Subcutaneous preadipocyte (primary cell): Measurements from ENCODE around the genes PSMD14, IFIH1, GRB14 and SCN9A.

- CAGE, long polyA plus RNA = no peak
Observed at GRCh38 chr2:161169336-161169879, 9.2 kb downstream of the TANK start.

DNA sequence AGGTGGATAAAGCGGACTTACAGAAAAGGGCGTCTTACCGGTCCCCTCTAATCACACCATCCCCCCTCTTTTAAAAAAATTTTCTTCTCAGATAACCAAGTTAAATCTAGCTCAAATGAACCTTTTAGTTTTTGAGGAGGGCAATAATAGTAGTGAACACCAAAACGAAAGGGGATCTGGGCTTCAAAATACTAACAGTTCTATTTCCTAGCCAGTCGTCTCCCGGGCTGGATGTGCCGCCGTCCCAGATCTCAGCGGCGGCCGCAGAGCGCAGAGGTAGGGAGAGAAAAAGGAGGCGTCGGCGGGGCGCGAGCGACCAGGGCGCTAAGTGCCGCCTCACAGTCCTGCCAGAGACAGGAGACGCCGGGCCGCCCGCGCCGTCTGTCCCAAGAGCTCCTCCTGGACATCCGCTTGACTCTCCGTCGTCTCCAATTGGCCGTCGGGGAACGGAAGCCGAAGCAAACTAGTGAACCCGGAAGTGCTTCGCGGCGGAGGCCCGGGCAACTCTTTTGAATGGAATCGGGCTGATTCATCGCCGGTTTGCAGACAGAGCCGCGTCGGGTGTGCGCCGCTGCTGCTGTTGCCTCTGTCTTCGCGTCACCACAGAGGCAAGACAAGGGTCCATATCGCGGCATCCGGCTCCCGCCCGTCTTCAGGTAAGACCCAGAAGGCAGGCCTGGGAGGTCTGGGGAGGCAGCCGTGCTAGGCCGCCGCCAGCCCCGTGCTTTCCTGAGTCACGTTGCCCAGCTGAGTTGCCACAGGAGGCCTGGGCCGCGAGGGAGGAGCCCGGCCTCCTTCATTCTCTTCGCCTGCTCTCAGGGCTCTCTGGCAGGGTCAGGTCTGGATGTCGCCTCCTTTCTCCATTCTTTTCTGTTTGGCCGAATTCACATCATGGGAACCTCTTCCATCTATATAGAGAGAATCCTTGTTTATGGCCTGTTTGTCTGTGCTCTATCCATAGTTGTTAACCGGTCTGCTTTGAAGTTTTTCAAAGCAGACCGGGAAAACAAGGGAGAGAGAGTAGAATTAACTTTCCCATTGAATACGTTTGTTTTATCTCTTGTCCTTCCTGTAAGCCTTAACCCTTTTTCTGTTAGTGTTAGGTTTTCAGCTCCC lies at the start of gene PSMD14:
Gene PSMD14 (plus strand): TSS at position 477 of the 1,116 bp plus-strand sequence.
- CAGE, long polyA plus RNA = start-site peak on the plus strand centred at position 480 of the sequence, 23 bp wide, 154 and 69 reads in 2 replicates

GRCh38 chr2:161414358-161415074 lies 1.6 kb upstream of the TBR1 start:
- CAGE, long polyA plus RNA = no peak

GRCh38 chr2:162318372-162318962 lies at the start of gene IFIH1:
TSS of gene IFIH1 (minus strand) at chr2:162318684.
- CAGE, long polyA plus RNA = no peak

- CAGE, long polyA plus RNA = no peak
Observed at GRCh38 chr2:162768540-162769059, 70.0 kb downstream of the KCNH7 start.

GRCh38 chr2:163681549-163682179 lies 54.1 kb downstream of the FIGN start:
- CAGE, long polyA plus RNA = no peak

GRCh38 chr2:164564160-164564474 lies 57.2 kb downstream of the GRB14 start:
- CAGE, long polyA plus RNA = no peak

GRCh38 chr2:164621350-164622223 lies at the start of gene GRB14:
TSS of gene GRB14 (minus strand) at chr2:164621482.
- CAGE, long polyA plus RNA = no peak

DNA sequence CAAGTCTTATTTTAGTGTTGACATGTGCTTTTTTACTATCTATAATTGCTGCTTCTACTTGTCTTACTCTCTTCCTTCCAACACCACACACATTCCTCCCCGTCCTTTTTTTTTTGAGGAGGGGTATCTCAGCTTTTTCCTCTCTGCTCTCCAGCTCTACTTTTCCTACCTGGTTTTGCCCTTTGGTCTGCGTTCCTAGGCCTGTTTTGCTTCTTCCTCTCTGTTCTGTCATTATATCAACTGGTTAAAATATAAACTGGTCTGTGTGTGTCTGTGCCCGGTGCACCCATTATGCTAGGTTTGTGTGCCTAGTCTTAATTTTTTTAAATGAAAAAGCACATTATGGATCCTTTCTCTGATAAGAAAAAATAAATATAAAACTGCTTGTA lies 17.6 kb downstream of the SLC38A11 start:
- CAGE, long polyA plus RNA = no peak

DNA sequence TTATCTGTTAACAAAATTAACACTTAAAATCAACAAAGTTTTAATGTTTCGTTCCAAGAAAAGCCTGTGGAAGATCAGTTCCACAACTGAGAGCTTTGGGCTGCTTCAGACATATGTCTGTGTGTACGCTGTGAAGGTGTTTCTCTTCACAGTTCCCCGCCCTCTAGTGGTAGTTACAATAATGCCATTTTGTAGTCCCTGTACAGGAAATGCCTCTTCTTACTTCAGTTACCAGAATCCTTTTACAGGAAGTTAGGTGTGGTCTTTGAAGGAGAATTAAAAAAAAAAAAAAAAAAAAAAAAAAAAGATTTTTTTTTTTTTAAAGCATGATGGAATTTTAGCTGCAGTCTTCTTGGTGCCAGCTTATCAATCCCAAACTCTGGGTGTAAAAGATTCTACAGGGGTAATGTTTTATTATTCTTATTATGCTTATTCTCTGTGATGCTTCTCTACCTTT lies 54.5 kb downstream of the SCN2A start:
- CAGE, long polyA plus RNA = no peak

GRCh38 chr2:165486251-165486475 lies 16.7 kb downstream of the CSRNP3 start:
- CAGE, long polyA plus RNA = no peak

GRCh38 chr2:165792996-165793696 lies 901 bp downstream of the GALNT3 start:
- CAGE, long polyA plus RNA = no peak

DNA sequence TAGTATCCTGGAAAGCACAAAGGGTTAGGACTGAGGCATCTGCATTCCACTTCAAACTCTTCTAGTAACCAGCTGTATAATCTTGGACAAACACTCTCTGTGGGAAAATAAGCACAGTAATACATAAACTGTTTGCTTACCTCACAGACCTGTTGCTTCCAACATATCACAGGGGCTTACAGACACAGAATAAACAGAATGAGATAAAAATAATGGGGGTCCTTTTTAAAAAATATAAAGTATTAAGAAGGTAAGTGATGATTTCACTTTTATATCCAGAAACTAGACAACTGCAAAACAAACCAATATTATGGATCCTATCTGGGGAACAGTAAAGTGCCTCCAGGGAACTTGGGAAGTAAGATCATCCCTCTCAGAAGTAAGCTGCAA lies 49.0 kb downstream of the TTC21B start:
- CAGE, long polyA plus RNA = no peak

DNA sequence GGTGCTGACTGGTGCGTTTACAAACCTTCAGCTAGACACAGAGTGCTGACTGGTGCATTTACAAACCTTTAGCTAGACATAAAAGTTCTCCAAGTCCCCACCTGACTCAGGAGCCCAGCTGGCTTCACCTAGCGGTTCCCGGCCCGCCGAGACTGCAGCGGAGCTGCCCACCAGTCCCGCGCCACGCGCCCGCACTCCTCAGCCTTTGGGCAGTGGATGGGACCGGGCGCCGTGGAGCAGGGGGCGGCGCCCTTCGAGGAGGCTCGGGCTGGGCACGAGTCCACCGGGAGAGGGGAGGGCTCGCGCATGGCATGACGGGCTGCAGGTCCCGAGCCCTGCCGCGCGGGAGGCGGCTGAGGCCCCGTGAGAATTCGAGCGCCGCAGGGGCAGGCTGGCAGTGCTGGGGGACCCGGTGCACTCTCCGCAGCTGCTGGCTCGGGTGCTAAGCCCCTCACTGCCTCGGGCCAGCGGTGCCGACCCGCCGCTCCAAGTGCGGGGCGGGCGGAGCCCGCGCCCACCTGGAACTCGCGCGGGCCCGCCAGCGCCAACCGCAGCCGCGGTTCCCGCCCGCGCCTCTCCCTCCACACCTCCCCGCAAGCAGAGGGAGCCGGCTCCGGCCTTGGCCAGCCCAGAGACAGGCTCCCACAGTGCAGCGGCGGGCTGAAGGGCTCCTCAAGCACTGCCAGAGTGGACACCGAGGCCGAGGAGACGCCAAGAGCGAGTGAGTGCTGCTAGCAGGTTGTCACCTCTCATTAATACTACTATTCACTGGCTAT lies 3.5 kb upstream of the TTC21B start:
- CAGE, long polyA plus RNA = no peak

- CAGE, long polyA plus RNA = no peak
Observed at GRCh38 chr2:166239412-166239956, 111.7 kb upstream of the SCN1A start.

GRCh38 chr2:166375633-166376880 lies at the start of gene SCN9A:
TSS of gene SCN9A (minus strand) at chr2:166375944.
- CAGE, long polyA plus RNA = no peak

DNA sequence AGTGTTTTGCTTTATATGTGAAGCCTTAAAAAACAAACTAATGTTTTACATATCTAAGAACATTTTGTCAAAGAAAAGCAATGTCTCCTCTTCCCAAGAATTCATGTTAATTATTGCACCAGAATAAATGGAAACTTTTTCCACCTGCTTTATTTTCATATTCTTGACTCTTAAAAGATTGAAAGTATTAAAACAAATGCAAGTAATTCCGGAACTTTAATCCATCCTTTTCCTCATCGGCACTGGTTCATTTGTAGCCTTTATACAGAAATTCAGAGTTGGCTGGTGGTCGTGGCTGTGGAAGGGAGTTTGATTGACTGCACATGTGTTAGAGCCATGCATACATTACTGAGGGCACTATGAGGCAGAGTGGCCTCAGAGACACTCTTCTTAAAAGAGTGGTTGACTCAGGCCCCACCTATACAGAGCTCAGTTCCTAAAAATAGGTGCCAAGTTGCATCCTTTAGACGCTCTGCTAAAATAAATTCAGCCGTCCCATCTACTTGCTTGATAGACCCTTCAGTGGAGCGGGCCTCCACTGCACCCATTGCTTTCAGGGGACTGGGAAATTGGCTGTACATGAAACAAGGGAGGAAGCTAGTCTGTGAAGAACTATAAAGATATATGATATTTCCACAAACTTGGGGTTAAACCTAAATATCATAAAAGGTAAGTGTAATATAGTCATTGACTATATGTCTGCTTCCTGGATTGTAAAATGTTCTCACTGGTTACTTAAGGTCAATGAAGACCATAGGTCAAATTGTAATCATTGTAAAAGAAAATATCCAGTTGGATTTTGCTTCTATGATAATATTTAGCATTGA lies 105.7 kb upstream of the B3GALT1 start:
- CAGE, long polyA plus RNA = no peak

DNA sequence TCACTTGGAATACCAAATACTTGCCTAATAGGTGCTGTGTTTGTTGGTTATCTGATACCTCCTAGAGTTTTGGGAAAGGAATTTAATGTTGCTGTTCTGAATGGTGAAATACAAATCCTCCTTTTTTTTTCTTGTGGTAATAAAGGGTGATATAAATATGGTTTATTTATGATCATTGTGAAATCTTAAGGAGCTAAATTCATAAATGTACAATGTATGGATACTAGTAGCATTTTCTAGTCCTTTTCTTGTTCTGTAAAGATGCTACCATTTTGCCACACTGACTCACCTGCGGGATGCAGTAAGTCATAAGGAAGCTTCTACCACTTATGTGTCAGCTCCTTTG lies 60.9 kb downstream of the B3GALT1 start:
- CAGE, long polyA plus RNA = no peak

GRCh38 chr2:167544606-167545045 lies 251.8 kb downstream of the B3GALT1 start:
- CAGE, long polyA plus RNA = no peak

DNA sequence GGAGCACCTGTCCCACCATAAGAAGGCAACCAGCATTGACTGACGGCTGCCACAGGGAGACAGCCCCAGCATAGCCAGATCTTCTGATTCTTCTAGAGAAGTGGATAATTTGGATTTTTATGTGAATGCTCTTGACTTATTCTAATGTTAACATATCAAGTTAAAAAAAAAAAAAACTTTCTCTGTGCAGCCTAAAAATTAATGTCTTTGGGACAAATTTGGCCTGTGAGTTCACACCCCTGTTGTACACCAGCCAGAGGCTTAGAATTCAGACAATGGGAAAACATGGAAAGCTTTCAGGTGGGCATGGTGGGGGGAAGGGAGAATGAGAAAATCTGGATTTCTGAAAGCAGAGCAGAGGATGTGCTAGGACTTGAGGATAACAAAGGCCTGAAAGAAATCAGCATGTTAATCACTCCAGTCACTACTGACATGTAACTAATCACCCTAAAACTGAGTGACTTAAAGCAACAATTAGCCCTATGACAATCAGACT lies 163.5 kb downstream of the STK39 start:
- CAGE, long polyA plus RNA = no peak